B cell (primary cell): ENCODE data around the genes ASNS and BRI3.

DNA sequence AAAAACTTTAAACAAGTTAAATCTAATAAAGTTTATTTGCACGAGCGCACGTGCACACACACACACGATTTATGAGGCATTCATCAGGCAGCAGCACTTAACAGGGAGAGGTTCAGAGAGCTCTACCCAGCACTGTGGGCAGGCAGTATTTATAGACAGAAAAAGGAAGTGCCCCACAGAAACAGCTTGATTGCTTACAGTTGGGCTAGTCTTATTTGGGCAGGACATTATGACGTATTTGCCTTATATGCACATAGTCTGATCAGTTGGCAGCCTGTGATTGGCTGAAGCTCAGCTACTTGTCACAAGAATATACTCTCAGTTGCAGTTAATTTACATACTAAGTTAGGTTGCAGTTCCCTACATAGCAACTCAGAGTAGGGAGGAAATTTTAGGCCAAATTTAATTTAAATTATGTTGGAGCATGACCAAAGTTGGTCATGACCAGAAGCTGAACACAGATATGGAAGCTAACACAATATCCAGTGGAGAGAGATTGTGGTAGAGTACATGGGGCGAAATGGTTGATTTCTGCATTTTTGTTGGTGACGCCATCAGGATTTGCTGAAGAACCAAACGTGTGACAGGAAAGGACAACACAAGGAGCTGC lies 1.1 kb upstream of the SDHAF3 start:
- PRO-cap, result unidirectional peak, minus-strand start at position 124 of the sequence
- CAGE, long polyA plus RNA, result no peak

- PRO-cap, result no peak
- CAGE, long polyA plus RNA, result no peak
These were observed 1.1 kb downstream of the SDHAF3 start for GRCh38 chr7:97118349-97119278.

GRCh38 chr7:97871578-97872686 lies at the start of gene ASNS:
ASNS (minus strand) TSS chr7:97872408.
- PRO-cap, result bidirectional peak, plus-strand start at chr7:97872290, minus-strand start at chr7:97872427
- CAGE, long polyA plus RNA, result no peak

- PRO-cap, result no peak
- CAGE, long polyA plus RNA, result no peak
These were observed 55.9 kb upstream of the ASNS start for GRCh38 chr7:97928001-97928613.

DNA sequence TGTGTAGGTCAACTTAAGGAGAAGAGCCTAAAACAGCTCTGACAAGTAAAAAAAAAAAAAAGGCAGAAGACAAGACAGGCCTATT lies 293 bp upstream of the LMTK2 start:
- PRO-cap, result no peak
- CAGE, long polyA plus RNA, result no peak

DNA sequence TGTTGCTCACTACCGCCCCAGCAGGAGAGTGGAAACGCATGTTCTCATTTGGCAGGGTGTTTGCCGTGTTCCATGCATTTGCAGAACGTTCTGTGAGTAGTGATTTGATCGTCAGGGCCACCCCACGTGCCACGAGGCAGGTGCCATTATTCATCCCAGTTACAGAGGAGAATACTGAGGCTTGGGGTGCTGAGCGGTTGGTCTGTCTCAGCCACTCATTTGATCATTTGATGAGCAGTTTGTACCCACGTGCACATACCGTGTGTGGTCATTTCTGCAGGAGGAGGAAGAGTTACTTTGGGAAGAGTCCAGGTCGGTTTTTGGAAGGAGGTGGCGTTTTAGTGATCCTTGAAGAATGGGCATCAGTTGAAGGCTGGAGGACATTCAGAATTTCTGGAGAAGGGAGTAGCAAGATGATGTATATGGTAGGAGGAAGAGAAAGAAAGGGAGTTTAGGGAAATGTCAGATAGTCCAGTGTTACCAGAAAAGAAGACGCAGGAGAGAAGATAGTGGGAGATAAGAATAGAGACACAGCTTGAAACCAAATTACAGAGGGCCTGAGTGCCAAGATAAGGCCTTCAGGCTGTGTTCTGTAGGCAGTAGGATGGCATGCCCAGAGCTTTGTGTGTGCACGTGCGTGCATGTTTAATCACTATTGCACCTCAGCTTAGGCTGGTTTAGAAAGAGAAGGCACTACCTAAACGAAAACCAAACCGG lies 36.2 kb upstream of the BHLHA15 start:
- PRO-cap, result no peak
- CAGE, long polyA plus RNA, result no peak

DNA sequence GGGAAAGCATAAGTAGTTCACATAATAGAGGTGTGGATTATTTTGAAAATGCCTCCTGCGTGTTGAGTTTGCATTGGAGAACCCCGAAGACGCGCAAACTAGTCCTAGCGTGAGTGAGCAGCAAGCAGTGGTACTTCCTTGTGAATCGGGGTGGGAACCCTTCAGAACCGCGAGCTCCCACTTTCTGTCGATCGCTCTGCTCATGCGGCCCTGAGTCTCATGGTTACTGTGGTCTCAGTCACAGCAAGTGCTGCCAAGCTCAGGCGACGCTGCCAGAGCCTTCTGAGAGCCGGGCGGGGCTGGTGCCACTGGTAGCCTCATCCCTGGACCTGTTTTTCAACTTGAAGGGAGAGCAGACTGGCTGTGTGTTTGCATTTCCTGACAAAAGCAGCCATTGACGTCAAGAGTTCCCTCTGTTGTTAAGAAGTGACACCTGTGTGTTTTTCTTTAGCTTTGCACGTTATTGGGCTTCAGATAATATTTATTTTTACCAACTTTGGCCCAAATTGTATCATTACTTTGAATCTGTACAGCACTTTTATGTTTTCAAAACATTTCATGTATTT lies 32.9 kb upstream of the BHLHA15 start:
- PRO-cap, result no peak
- CAGE, long polyA plus RNA, result no peak

DNA sequence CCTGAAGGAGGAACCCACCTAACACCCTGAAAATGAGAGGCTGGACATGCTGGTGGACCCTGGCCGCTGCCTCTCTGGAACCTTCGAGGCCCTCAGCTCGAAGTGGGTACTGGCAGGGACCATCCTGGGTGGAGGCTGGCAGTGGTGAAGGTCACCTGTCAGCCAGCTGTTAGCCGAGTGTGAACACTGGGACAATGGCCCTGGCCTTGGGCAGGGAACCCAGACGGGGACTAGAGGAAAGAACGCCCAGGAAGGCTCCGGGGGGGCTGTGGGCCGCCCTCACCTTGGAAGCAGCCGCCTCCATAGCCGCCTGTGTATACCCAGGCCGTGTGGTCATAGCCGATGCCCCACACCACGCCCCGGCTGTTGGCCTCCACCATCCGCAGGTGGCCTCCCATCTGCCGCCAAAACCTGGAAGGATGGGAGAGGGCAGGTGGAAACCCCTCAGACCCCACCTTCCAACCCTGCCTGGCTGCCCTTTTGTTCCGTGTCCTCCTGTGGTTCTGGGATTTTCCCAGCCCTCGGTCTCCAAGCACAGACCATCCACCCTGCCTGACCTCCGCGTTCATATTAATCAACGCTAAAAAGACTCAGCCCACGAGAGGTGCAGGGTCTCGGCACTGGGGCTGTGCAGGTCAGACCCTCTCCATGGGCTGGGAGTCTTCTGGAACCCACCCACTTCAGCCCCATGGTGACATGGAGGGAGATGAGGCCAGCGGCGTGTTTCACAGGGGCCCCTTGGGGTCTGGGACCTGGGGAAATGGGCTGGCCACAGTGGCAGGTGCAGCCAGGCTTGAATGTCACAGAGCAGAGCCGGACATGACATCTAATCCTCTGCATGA lies 17.7 kb downstream of the BHLHA15 start:
- PRO-cap, result no peak
- CAGE, long polyA plus RNA, result no peak

- PRO-cap, result unidirectional peak, minus-strand start at chr7:98281242; bidirectional peak, plus-strand start at chr7:98281677, minus-strand start at chr7:98281514; bidirectional peak, plus-strand start at chr7:98281952, minus-strand start at chr7:98281919
- CAGE, long polyA plus RNA, result no peak
These were observed at the start of gene BRI3 for GRCh38 chr7:98281100-98282050. BRI3 (plus strand) TSS chr7:98281686.

DNA sequence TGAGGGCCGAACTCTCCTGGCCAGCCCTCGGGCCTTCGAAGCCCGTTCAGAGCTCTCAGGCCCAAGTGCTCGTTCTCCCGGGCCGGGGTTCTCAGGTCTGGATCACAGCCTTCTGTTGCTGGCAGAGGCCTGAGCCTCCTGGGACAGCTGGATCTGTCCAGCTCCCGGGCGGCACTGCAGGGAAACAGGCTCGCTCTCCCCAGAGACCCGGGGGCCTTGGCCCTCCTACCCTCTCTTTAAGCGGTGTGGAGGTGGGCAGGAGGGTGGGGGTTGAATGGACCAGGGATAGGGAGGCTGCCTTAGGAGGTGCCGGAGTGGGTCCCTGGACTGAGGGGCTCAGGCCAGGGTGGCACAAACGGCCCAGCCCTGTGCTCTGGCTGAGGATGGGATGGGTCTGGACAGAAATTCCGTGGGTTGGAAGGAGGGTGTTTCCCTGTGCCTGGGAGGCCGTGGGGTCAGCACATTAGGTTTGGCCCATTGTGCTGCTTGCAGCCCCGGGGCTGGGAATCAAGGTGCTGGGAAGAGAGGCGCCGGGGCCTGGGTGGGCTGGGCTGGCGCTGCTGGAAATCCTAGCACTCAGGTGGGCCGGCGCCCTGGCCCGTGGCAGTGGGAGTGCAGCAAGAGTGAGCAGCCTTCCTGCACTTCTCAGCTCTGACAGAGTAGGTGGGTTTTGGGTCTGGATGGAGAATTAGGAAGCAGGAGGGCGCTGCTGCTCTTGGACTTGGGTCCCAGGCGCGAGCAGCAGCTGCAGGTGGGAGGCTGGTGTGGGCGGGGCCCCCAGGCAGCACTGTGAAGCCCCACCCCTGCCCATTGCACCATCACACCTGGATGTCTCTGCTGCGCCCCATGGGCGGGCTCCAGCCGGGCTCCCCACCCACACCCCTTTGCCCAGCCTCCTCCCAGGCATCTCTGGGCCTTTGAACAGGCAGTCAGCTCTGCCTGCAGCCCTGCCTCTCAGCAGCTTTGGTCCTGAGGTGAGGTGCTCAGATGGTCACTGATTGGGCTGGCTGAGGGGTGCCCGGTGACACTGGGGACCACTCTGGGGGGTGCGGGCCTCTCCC lies 5.8 kb downstream of the BRI3 start:
- PRO-cap, result no peak
- CAGE, long polyA plus RNA, result no peak

DNA sequence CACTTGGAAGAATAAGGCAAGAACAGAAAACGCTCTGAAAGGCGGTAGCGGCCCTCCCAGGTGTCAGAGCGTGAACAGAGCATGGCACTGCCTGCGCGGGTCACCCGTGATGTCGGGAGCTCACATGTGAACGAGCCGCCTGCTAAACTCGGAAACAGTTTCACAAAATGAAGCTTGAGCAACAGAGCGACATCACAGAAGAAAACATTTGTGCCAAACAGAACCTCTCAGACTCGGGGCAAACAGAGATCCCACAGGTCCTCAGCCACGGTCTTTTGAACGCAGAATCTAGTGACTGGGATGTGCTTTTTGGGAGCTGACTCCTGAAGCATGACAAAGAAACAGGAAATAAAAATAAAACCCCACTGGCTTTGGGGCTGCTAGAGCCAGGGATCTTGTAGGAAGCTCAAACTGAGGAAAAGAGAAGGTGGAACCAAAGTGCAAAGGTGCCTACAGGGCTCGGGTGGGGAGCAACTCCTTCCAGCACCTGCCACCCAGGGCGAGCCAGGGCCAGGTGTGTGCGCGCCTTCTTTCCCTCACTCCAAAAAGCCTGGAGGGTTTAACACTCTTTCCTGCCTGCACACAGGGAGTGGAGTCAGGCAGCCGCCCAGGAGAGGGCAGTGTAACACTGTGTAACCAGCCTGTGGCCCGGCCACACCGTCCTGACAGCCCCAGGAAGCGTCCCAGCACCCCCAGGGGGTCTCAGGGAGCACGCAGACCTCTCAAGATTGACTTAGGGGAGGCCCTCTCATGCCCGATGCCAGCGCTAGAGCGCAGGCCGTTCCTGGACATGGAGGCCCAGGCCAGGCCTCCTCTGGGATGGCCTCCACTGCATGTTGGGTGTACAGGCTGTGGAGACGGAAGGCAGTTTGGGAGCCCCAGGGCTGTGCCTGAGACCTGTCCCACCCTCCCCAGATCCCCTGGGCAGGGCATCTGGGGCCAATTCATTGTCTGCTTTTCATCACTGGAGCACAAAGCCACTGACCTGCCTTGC lies 13.2 kb downstream of the BRI3 start:
- PRO-cap, result no peak
- CAGE, long polyA plus RNA, result no peak

DNA sequence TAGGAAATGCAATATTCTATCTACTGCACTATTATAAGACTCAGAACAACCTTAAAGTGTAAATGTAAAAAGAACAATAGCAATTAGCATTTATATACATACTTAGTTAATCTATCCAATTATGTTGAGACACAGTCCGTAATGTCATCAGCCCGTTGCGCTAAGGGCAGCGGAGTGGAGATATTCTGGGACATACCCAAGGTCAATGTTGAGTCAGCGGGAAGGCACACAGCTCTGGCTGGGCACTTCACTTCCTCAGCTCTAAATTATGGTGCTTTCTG lies 43.3 kb downstream of the BAIAP2L1 start:
- PRO-cap, result no peak
- CAGE, long polyA plus RNA, result no peak

- PRO-cap, result no peak
- CAGE, long polyA plus RNA, result no peak
These were observed 47.3 kb upstream of the NPTX2 start for GRCh38 chr7:98569515-98570503.

DNA sequence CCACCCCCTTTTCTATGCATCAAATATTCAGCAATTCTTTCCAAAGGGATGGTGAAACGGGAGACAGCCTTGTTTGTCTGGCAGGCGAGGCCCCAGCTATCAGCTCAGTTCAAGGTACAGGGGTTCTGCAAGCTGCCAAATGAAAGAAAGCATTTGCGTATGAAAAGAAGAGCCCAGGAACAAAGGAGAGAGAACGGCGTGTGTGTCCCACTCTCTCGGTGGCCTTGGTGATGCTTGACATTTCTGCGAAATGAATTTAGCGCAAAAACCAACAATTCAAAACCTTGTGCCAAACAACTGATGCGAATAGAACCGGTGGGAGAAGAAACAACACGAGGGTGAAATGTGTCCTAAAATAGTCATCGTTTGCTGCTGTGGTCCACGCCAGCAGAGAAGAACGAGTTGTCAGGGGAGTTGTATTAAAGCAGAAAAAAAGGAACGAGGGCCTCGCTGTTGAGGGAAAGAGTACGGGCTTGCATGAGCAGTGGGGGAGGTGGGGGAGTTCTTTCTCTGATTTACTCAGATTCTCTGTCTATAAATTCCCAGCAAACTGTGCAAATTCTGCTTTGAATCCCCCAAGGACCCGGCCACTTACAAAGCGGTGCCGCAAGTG lies 97.7 kb downstream of the TMEM130 start:
- PRO-cap, result no peak
- CAGE, long polyA plus RNA, result no peak

DNA sequence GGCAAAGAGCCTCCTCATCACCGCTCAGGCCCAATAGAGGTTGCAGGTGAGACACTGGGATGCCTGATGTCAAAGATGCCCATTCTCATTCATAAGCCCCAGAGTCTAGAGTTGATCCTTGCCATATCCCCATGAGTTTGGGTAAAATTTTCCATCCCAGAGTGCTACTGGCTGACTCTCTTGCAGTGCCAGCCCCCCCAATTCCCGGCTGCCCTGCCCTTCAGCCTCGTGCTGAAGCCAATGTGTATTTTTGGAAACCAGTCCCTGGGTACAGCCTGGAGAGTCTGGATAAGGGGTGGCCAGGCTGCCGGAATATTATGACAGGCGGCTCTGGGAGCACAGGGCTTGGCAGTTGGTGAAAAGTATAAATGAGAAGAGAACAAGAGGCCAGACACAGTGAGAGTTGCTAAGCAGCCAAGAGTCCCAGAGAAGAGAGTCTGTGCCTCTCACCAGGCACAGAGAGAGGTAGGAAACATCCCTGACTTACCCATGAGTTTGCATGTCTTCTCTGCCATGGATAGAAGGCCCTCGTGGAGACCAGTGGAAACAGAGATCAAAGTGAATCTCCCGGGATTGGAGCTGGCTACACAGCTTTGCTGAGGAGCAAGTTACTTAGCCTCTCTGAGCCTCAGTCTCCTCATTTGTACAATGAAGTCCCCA lies 53.6 kb downstream of the TMEM130 start:
- PRO-cap, result no peak
- CAGE, long polyA plus RNA, result no peak

- PRO-cap, result no peak
- CAGE, long polyA plus RNA, result no peak
These were observed 32.6 kb downstream of the TRRAP start for GRCh38 chr7:98910928-98911371.

GRCh38 chr7:99042338-99042901 lies 101.5 kb downstream of the SMURF1 start:
- PRO-cap, result no peak
- CAGE, long polyA plus RNA, result no peak

- PRO-cap, result no peak
- CAGE, long polyA plus RNA, result no peak
These were observed 64.8 kb downstream of the SMURF1 start for GRCh38 chr7:99079125-99079587.

DNA sequence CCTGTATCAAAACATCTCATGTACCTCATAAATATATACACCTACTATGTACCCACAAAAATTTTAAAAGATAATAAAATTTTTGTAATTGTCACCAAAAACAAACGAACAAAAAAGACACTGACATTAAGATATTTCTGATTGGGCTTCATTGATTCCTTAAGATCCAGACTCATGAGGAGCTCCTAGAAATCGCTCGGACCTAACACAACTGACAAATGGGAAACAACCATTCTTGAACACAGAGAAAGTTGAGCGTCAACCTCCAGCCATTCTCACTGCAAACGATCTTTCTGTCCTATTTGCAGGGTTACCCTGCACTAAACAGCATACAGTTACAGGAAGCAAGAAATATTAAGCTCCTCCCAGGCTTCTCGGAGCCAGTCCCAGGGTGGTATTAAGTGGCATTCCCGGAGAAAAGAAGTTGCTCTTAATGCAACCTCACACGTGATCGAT lies 36.5 kb downstream of the SMURF1 start:
- PRO-cap, result no peak
- CAGE, long polyA plus RNA, result no peak

DNA sequence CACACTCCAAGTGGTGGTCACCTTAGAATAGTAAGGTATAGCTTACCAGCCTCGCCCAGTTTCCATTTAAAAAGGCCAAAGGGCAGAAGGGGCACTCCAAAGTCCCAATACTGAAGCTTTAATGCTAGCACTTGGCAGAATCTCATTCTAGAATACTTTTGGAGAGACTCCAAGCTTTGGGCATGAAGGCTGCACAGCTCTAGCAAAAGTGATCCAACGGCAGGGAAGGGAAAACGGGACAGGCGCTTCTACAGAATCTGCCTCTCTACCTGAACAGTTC lies 19.7 kb downstream of the SMURF1 start:
- PRO-cap, result no peak
- CAGE, long polyA plus RNA, result no peak